Liver (tissue), 9 donors: ENCODE measurements around the genes PLLP, POLR2C and ADGRG3.

DNA sequence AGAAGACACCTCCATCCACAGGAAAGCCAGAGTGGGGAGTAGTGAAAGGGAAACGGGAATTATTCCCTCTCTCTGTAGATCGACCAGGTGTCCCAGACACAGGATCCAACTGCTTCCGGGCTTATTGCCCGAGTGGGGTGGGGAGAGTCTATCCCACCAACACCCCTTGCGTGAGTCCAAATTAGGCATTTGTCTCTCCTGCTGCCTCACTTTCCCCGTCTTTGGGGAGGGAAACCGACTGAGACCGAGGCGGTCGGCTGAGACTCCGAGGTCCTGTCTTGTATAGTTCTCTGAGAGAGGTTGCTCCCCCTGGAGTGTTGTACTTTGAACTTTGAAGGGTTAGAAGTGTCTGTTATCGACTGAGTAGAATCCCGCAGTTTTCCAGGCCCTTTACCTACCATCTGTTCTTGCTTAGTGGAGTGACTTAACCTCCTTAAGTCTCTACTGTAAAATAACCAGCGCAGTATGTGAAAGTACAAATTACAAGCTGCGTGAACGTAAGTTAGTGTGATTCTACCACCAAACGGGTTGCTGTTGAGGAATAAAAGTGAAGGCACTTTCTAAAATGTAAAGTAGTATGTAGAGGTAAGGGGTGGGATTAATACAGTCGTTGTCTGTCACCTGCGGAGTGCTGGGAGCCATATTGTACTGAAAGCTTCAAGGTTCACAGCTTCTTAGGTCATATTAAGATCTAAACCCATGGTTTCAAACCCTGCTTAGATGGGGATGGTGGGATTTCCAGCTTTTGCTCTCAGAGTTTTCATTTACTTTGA lies 1.1 kb downstream of the RSPRY1 start:
- PRO-cap, 5 experiments, result peak in 3 of 5 experiments; most common minus-strand start position 275 of the sequence (in 3)
- RAMPAGE, long total RNA, 2 experiments, result no peak in any of the 2 experiments
- RRBS, result no CpG with 5 or more reads among the region's 19 CpGs

DNA sequence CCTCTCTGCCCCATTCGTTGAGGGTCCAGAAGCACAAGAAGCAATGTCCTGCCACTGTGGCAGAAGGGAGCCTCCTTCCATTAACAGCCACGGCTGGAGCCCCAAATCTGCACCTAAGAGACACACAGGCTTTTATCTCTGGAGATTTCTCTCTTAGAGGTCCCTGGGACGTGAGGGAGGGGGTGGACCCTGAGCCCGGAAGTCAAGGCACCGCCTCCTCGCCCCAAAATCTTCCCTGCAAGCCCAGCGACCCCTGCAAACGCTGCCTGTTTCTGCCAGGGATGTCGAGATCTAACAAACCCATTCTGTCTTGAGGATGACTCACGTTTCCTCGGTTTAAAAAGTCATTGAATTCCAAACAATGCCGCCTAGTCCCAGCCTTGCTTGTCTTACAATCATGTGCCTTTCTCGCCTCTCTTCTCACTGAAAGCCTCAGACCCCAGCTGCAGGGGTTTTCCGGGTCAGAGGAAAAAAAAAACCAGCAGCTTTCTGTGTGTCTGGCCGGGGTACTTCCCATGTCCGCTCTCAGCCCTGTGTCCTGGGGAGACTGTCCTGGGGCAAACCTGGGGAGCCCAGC lies 15.3 kb downstream of the ARL2BP start:
- PRO-cap, 5 experiments, result no peak in any of the 5 experiments
- RAMPAGE, long total RNA, 2 experiments, result no peak in any of the 2 experiments
- RRBS, result no CpG with 5 or more reads among the region's 16 CpGs

DNA sequence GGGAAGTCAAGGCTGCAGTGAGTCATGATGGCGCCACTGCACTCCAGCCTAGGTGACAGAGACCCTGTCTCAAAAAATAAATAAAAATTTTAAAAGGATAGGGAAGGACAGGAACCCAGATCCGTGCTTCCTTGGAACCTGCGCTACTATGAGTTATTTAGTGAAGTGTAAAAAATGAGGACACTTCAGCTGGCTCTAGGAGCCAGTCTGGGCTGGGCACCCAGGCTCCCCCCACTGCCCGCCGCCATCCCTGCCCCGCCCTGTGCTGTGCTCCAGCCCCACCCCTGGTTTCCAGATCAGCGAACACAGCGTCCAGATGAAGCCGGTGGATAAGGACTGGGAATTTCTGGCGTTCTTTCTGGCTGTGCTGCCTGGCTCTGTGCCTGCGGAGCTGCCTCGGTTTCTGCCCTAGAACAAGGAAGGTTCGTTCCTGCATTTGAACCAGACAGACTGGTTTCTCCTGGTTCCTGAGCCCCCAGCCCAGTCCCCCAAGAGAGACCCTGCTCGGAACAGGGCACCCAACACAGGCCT lies 18.5 kb downstream of the PLLP start:
- PRO-cap, 5 experiments, result no peak in any of the 5 experiments
- RAMPAGE, long total RNA, 2 experiments, result no peak in any of the 2 experiments
- RRBS, result no CpG with 5 or more reads among the region's 14 CpGs

DNA sequence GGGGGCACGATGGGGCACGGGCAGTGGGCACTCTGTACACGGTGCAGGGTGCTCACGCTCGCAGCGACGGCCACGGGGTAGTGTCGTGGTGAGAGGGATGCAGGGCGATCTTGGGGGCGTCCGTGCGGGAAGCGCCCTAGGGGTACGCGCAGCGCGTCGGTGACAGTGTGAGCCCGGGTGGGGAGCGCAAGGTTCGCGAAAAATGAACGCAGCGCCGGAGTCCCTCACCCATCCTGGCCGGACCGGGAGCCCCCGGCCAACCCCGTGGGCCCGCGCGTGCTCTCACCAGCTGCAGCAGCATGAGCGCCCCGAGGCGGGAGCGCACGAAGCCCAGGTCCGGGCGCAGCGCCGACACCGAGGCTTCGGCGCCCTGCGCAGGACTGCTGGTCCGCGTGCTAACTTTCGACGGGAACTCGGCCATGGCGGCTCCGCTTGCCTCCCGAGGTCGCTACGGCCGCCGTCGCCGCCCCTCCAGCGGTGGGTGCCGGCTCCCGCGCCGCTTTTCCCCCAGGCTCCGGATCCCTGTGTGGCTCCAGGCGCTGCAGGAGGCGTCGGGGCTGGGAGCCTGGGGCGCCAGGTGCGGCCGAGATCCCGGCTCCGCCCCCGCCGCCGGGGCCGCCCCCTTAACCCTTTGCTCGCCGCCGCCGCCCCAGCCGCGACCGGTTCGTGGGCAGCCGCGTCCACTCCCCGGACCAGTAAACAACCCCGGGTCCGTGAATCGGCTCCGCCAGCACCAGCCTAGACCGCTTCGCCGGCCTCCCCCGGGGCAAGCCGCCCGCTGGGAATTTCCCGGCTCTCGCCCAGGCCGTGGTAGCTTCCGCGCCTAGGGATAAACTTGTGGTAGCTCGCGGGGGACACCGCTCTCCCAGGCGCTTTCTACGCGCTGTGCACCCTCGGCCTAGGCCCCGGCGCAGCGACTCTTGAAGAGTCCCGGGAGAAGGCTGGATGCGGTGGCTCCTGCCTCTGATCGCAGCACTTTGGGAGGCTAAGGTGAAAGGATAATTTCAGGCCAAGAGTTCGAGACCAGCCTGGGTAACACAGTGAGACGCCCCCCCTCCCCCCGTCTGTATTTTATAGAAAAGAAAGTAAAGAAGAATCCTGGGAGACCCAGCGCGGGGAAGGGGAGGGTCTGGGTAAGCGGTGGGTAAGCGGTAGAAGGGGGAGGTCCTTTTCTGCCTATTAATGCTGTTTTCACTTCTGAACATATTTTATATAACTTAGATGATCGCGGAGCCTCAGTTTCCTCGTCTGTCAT lies at the start of gene PLLP:
PLLP (minus strand) TSS at position 553 of the 1,255 bp plus-strand sequence.
- PRO-cap, 5 experiments, result peak in 5 of 5 experiments; most common plus-strand start position 829 of the sequence (in 1); most common minus-strand start position 524 of the sequence (in 5)
- RAMPAGE, long total RNA, 2 experiments, result no peak in any of the 2 experiments
- RRBS, result 5% methylated on average over 43 of the region's 127 CpGs

GRCh38 chr16:57388242-57388808 lies 16.0 kb downstream of the CX3CL1 start:
- PRO-cap, 5 experiments, result no peak in any of the 5 experiments
- RAMPAGE, long total RNA, 2 experiments, result no peak in any of the 2 experiments
- RRBS, result no CpG with 5 or more reads among the region's 8 CpGs

DNA sequence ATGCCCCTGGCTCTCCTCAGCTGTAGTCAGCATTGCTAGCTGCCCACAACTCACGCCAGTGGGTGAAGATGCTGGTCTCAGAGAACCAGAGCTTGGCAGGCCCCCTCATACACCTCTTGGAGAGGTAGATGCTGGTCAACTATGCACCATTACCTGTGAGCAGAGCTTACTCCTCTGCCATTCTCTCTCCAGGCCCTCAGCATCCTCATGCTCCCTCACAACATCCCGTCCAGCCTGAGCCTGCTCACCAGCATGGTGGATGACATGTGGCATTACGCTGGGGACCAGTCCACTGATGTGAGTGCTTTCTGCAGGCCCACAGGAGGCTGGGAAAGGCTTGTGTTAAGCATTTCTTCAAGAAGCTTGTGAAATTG lies 4.4 kb upstream of the POLR2C start:
- PRO-cap, 5 experiments, result no peak in any of the 5 experiments
- RAMPAGE, long total RNA, 2 experiments, result no peak in any of the 2 experiments
- RRBS, result no CpG with 5 or more reads among the region's 3 CpGs

DNA sequence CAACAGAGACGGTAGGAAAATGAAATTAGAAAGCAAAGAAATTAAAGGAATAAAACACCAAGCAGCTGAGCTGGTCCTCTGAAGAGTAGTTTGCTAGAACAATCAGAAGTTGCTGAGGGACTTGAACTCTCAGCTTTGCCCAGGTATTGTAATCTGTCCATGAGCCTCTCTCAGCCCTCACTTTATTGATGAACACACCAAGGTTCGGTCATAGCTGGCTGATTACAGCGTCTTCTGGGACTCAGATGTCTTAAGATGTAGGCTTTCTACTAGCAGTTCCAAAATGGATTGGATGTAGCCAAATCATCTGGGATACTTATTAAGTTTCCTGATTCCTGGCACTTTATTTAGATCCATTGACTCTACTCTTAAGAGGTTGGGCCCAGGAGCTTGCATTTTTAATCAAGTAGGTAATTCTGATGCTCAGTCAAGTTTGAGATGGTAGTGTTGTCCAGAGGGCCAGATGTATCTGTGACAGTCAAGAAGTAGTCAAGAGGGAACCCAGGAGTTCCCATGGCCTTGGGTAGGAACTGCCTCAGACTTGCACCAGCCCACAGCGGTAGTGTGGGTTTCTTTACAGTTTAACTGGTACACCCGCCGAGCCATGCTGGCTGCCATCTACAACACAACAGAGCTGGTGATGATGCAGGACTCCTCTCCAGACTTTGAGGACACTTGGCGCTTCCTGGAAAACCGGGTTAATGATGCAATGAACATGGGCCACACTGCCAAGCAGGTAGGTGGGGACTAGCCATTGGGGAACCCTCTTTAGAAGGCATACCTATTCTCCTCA lies 3.3 kb upstream of the POLR2C start:
- PRO-cap, 5 experiments, result no peak in any of the 5 experiments
- RAMPAGE, long total RNA, 2 experiments, result no peak in any of the 2 experiments
- RRBS, result no CpG with 5 or more reads among the region's 8 CpGs

- PRO-cap, 5 experiments, result peak in 5 of 5 experiments; most common plus-strand start chr16:57462679 (in 3)
- RAMPAGE, long total RNA, 2 experiments, result start-site peak on the plus strand in 1 of 2 experiments, at chr16:57462648-57462699 at its widest, 511 reads per replicate
- RRBS, result no CpG with 5 or more reads among the region's 55 CpGs
Observed at GRCh38 chr16:57462201-57463100, at the start of gene POLR2C. Gene POLR2C (plus strand): TSS chr16:57462679.

DNA sequence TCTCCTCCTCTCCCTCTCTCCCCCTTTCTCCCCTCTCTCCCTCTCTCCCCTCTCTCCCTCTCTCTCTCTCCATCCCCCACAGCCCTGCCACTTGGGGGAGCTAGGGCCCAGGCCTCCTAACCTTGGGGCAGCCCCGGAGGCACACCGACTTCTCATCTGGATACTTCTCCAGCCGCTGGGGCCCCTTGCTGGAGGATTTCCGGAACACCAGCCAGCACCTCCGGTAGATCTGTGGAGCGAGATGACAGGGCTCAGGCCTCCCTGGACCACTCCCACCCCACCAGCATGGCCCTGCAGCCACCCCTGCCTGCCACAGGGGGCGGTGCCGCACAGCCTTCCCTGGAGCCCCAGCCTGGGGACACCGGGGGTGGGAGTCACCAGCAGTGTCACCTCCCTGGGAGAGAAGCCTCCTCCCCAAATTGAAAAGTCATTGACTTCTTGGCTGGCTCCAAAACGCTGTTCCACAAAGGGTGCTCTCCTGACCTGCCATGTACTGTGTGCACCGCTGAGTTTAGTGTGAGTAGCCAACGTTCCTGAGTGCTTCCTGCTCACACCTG lies 10.5 kb downstream of the DOK4 start:
- PRO-cap, 5 experiments, result no peak in any of the 5 experiments
- RAMPAGE, long total RNA, 2 experiments, result no peak in any of the 2 experiments
- RRBS, result 36% methylated on average over 4 of the region's 12 CpGs

GRCh38 chr16:57486929-57487545 lies 744 bp upstream of the DOK4 start:
- PRO-cap, 5 experiments, result no peak in any of the 5 experiments
- RAMPAGE, long total RNA, 2 experiments, result no peak in any of the 2 experiments
- RRBS, result no CpG with 5 or more reads among the region's 5 CpGs

GRCh38 chr16:57517986-57518920 lies 18.1 kb downstream of the CCDC102A start:
- PRO-cap, 5 experiments, result no peak in any of the 5 experiments
- RAMPAGE, long total RNA, 2 experiments, result no peak in any of the 2 experiments
- RRBS, result 94% methylated on average over 5 of the region's 38 CpGs

- PRO-cap, 5 experiments, result peak in 5 of 5 experiments; most common minus-strand start chr16:57536005 (in 5)
- RAMPAGE, long total RNA, 2 experiments, result no peak in any of the 2 experiments
- RRBS, result no CpG with 5 or more reads among the region's 21 CpGs
Observed at GRCh38 chr16:57535778-57536086, 639 bp downstream of the CCDC102A start.

DNA sequence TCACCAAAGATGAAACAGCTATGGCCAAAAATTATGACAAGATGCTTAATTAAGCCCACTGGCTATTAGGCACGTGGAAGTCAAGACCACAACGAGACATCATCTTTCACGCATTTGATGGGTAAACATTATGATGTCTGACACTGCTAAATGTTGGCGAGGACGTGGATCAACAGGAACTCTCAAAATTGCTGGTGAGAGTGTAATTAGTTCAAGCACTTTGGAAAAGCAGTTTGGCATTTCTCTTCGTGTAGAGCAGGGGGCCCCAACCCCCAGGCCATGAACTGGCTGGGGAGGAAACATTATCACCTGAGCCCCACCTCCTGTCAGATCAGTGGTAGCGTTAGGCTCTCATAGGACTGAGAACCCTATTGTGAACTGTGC lies 39.6 kb upstream of the ADGRG1 start:
- PRO-cap, 5 experiments, result no peak in any of the 5 experiments
- RAMPAGE, long total RNA, 2 experiments, result no peak in any of the 2 experiments
- RRBS, result no CpG with 5 or more reads among the region's 7 CpGs

DNA sequence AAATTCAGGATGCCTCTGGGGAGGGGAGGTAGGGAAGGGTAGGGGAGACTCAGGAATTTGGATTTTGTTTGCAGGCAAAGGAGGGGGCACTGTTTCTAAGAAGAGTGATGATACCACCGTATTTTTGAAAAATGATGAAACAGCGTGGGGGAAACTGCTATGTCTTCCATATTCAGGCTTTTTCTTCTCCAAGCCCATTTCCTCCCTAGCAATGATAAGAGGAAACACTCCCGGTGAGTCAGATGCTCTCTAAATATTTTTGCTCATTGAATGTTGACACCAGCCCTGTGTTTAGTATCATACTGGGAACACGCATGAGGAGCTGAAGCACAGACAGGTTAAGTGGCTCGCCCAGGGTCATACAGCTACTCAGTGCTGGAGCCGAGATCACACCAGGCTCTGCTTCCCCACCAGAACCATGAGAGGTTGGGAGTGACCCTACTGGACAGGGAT lies 37.9 kb upstream of the ADGRG1 start:
- PRO-cap, 5 experiments, result no peak in any of the 5 experiments
- RAMPAGE, long total RNA, 2 experiments, result no peak in any of the 2 experiments
- RRBS, result no CpG with 5 or more reads among the region's 6 CpGs

DNA sequence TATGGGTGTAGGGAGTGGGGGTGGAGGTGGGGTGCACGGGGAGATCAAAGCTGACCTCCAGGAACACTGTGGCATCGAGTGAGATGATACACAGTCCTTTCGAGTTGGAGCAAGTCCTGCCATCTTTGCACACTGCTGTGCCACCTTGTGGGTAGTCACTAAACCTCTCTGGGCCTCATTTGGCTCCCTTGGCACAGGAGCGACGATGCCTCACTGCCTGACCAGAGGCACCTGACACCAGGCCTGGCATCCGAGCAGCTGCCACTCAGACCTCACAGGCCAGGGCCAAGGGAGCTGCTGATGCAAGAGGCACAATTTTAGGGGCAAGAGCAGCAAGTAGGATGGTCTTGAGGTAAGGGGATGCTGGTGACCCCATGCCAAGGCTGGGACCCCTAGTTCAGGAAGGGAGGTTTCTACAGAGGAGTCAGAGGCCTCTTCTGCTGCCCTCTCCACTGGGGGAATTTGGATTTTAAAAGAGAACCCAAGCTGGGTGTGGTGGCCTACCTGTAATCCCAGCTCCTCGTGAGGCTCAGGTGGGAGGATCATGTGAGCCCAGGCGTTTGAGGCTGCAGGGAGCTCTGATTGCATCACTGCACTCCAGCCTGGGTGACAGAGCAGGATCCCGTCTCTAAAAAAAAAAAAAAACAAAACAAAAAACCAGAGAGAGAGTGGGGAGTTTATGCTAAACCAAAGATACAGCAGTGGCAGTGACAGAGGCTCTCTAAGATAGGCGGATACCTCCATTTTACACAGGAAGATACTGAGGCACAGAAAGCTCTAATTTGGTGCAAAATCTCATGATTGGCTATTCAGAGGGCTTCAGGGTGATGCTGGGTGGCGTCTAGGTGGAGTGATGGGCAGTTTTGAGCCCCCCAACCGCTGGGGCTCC lies 6.7 kb upstream of the ADGRG1 start:
- PRO-cap, 5 experiments, result no peak in any of the 5 experiments
- RAMPAGE, long total RNA, 2 experiments, result no peak in any of the 2 experiments
- RRBS, result no CpG with 5 or more reads among the region's 12 CpGs

DNA sequence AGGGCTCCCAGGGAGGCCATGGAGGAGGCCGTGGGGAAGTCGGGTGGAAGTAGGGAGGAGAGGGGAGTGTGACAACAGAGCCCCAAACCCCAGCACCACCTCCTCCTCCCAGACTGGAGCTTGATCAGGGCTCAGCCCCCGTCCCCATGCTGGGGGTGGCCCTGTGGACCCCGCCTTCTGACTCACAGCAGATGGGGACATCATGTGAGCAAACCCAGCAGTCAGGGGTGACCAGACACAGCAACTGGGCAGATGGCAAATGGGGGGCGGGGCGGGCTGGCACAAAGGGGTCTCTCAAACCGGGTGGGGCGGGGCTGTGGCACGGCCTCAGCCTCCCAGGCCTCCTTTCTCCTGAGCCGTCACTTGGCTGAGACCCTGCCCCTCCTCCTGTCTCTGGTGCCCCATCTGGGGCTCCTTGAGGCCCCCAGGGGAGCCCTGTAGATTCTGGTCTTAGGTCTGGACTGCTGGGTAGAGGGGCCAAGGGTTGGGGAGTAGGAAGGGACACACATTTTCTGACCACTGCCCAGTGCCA lies 3.1 kb downstream of the ADGRG1 start:
- PRO-cap, 5 experiments, result no peak in any of the 5 experiments
- RAMPAGE, long total RNA, 2 experiments, result no peak in any of the 2 experiments
- RRBS, result no CpG with 5 or more reads among the region's 10 CpGs

DNA sequence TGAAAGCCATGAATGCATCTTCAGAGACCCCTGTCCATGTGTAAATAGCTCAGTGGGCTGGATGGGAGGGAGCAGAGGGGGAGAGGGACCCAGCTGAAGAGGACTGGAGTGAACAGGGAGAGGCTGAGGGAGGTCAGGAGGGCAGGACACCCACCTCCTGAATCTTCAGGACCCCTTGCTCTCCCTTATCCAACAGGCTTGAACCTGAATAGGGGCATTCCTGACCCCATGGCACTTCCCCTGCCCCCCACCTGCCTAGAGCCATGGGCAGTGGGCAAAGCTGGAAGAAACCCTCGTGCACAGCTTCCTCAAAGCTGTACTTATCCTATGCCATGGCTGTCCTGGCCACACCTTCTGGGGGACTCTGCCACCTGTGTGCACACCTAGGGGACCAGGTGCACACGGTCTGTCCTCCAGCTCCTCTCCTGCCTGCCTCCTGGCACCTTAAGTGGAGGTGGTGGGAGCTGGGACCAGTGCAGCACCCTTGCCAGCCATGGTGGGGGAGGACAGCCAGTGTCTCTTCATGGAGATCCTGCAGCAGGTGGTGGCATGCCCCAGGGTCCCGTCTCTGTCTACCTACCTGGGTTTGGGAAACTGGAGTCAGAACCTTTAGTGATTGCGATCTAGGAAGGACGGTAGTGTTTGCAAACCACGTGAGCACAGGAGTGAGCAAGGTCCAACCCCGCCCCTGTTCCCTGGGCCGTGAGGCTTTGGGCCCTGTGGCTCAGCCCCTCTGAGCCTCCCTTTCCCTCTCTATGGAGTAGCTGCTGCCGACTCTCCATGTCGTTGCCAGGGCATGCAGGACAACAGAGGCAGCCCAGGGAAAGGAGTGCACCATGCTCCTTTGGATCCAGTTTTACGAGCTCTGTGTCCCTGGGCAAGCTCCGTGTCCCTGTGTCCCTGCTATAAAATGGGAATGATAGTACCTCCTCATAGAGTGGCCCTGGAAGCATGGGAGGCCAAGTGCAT lies 6.8 kb downstream of the ADGRG1 start:
- PRO-cap, 5 experiments, result peak in 2 of 5 experiments; most common minus-strand start position 574 of the sequence (in 2)
- RAMPAGE, long total RNA, 2 experiments, result no peak in any of the 2 experiments
- RRBS, result no CpG with 5 or more reads among the region's 12 CpGs

- PRO-cap, 5 experiments, result peak in 1 of 5 experiments; most common plus-strand start chr16:57646919 (in 1); most common minus-strand start chr16:57646768 (in 1)
- RAMPAGE, long total RNA, 2 experiments, result no peak in any of the 2 experiments
- RRBS, result no CpG with 5 or more reads among the region's 12 CpGs
Observed at GRCh38 chr16:57646654-57647092, 18.2 kb downstream of the ADGRG1 start.

DNA sequence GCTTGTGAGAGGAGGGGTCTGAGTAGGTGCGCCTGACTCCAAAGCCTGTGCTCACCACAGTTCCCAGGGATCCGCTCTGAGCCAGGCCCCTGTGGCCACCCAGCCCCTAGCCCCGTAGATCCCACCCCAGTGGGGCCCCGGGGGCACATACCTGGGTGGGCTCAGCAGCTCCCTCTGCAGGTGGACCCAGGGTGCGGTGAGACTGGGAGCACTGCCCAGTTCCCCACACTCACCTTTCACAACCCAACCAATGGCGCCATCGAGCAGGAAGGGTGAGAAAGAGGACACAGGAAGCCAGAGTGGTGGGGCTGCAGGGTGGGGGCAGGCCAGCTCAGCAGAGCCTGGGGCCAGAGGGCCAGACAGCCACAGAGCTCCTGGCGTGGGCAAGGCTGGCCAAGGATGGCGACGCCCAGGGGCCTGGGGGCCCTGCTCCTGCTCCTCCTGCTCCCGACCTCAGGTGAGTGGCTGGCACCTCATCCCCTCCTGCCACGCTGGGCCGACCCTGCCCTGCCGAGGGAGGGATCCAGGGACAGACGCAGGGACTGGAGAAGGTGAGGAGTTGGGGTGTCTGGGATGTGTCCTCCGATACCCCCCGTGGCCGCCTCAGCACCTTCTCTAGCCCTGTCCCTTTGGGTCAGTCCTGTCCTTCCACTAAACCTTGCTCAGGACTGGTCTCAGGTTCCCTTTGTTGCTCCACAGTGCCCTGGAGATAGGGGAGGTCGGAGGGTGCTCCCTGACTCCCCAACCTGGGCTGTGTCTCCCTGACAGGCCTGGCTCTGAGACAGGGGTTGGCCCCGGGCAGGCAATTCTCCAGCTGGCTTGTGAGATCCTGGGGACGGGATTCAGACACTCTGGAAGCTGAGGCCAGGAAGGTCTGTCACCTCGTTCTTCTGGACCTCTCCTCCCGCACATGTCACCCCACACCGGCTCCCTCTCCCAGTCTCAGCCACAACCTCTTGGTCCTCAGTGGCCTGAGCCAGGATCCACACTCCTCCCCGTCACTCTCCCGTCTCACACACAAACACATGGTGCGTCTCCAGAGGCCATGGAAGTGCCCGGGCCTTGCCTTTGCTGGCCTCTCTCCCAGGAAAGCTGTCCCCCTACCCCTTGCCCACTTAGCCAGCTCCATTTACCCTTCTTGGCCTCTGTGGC lies at the start of gene ADGRG3:
ADGRG3 (plus strand) TSS at position 358 of the 1,152 bp plus-strand sequence.
- PRO-cap, 5 experiments, result peak in 1 of 5 experiments; most common plus-strand start position 337 of the sequence (in 1)
- RAMPAGE, long total RNA, 2 experiments, result no peak in any of the 2 experiments
- RRBS, result no CpG with 5 or more reads among the region's 28 CpGs

DNA sequence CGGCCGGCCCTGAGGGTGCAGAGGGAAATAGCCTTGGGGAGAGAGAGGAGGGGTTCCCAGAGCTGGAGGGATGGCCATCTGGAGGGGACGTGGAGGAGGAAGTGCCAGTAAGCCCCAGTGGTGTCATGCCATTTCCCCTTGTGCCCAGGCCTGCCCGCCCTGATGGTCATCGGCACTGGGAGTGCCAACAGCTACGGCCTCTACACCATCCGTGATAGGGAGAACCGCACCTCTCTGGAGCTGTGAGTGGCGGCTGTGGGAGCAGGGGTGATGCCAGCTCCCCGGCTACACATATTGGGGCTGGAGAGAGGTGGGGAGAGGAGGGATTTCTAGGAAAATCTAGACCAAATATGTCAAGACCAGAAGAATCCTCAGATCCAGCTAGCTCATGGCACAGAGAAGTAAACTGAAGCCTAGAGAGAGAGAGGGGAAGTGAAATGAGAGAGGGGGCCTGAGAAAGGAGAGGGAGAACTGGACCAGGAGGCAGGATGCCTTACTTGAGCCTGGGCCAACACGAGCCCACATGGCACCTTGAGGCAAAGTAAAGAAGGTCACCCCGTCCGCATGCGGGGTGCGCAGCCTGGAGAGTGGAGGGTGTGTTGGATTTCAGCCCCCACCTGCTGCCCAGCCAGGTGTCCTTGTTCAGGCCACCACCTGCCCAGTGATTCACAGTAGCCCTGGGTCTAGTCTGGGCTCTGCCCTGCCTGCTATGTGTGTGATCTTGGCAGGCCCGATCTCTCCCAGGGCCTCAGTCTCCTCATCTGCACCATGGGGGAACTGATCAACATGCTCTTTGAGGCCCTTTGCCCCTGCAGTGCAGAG lies 10.2 kb upstream of the DRC7 start:
- PRO-cap, 5 experiments, result no peak in any of the 5 experiments
- RAMPAGE, long total RNA, 2 experiments, result no peak in any of the 2 experiments
- RRBS, result no CpG with 5 or more reads among the region's 16 CpGs